ENCODE measurements around a stretch of chrX.

- RRBS, result no CpG with 5 or more reads among the region's 2 CpGs
Measured at GRCh38 chrX:6891442-6891895, 256.0 kb upstream of the STS start.

GRCh38 chrX:7117580-7117995 is 29.9 kb upstream of the STS start:
- RRBS, result no CpG with 5 or more reads among the region's 3 CpGs

GRCh38 chrX:7159858-7160061 is 11.8 kb upstream of the PUDP start:
- RRBS, result no CpG with 5 or more reads among the region's 4 CpGs

DNA sequence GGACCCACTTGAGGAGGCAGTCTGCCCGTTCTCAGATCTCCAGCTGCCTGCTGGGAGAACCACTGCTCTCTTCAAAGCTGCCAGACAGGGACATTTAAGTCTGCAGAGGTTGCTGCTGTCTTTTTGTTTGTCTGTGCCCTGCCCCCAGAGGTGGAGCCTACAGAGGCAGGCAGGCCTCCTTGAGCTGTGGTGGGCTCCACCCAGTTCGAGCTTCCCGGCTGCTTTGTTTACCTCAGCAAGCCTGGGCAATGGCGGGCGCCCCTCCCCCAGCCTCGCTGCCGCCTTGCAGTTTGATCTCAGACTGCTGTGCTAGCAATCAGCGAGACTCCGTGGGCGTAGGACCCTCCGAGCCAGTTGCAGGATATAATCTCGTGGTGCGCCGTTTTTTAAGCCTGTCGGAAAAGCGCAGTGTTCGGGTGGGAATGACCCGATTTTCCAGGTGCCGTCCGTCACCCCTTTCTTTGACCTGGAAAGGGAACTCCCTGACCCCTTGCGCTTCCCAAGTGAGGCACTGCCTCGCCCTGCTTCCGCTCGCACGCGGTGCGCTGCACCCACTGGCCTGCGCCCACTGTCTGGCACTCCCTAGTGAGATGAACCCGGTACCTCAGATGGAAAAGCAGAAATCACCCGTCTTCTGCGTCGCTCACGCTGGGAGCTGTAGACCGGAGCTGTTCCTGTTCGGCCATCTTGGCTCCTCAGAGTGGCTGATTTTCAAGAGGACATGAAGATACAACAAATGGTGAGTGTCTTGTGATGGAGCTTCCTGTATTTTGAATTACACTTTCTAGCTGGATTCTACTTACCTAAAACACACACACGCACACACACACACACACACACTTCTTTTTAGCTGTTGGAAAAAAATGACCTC is 249.7 kb upstream of the VCX start:
- RRBS, result no CpG with 5 or more reads among the region's 36 CpGs

- RRBS, result no CpG with 5 or more reads among the region's 1 CpG
Measured at GRCh38 chrX:7831350-7831573, 11.7 kb upstream of the VCX start.

DNA sequence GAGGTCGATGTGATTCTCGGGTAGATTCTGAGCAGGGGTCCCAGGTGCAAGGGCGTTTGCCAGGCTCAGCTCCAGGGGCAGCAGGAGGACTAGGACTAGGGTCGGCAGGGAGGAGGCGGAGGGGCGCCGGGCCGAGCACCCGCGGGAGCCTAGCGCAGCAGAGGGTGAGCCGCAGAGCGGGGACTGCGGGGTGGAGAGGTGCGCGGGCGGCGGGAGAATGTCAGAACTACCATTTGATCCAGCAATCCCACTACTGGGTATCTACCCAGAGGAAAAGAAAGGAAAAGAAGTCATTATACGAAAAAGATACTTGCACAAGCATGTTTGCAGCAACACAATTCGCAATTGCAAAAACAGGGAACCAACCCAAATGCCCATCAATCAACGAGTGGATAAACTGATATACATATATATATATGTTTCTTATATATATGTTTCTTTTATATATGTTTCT is 16.8 kb downstream of the FAM9A start:
- RRBS, result no CpG with 5 or more reads among the region's 21 CpGs

DNA sequence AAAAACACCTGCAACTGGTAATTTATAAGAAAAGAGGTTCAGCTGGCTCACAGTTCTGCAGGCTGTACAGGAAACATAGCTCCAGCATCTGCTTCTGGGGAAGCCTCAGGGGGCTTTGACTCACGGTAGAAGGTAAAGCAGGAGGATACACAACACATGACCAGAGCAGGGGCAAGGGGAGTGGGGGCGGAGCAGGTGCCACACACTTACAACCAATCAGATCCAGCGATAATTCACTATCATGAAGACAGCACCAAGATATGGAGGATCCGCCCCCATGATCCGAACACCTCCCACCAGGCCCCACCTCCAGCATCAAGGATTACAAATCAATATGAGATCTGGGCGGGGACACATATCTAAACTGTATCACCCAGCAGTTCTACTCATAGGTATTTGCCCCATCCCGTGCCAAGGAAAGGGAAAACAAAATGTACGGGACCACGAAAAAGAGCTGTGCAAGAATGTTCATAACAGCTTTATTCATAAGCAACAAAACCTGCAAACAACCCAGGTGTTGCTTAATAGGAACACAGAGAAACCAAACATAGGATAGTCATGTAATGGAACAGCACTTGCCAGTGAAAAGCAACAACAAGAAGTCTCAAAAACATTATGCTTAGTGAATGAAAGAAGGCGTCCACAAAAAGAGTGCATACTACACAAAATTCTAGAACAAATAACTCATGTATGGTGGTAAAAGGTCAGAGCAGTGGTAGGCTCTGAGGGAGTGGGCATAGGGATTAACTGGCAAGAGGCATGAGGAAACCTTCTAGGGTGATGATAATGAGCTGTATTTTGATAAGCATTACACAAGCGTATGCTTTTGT is 130.8 kb upstream of the FAM9B start:
- RRBS, result no CpG with 5 or more reads among the region's 11 CpGs

DNA sequence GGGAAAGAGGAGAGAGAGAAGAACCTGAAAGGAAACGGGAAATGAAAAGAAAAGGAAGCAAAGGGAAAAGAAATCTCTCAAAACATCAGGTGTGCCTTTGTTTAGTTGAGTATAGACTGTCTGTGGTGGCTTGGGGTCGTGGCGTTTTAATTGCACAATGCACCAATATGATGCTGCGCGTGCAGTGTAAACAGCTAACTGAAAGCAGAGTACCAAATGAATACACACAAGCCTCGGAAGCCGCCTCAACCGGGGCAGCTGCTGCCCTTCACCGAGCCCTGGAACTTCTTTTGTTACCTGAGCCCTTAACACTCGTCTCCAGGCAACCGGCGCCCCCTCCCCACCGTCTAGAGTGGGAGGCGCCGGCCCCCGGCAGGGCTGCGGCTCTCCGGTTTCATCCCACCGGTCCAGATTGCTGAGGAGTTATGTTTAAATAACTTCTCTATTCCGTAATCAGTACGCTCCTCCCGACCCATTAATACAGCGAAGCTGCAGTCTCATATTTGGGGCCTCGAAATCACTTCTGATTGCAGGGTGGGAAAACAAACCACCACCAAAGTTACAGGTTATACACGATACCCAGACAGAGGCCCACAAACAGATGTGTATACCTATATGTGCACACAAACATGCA is 173.2 kb upstream of the TBL1X start:
- RRBS, result 93% methylated on average over 7 of the region's 25 CpGs

DNA sequence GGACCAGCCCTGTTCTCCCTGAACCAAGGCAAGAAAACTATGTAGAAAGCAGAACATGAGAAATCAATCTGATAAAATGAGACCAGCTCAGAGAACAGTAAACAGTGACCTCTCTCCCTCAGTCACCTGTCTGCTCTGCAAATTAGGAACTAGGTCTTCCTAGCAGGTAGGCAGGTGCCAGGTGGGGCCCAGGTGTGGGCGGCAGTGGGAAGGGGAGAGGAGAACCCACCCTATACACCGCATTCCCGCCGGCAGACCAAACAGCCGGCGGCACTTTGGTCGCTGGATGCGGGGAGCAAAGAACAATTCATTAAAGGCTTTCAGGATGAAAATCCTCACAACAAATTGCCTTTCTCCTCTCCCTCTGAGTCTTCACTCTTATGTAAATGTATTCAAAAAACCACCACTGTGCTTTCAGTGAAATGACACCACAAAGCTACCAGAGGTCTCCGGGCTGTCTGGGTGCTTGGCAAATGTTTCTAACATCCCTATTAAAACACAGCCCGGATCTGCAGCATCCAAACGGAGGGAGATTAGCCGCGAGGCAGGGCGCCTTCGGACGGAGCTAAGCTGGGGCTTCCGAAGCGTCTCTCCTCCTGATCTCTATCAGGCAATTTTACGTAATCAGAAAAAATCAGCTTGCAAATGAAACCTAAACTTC is 171.9 kb upstream of the TBL1X start:
- RRBS, result no CpG with 5 or more reads among the region's 19 CpGs

GRCh38 chrX:9336334-9336641 is 128.6 kb upstream of the TBL1X start:
- RRBS, result no CpG with 5 or more reads among the region's 1 CpG

- RRBS, result no CpG with 5 or more reads among the region's 16 CpGs
Measured at GRCh38 chrX:9661546-9662545, 103.8 kb downstream of the GPR143 start.

- RRBS, result 90% methylated on average over 16 of the region's 39 CpGs
Measured at GRCh38 chrX:9786795-9787375, 656 bp downstream of the SHROOM2 start.

GRCh38 chrX:10010683-10011539 is 43.8 kb downstream of the CLDN34 start:
- RRBS, result no CpG with 5 or more reads among the region's 11 CpGs

DNA sequence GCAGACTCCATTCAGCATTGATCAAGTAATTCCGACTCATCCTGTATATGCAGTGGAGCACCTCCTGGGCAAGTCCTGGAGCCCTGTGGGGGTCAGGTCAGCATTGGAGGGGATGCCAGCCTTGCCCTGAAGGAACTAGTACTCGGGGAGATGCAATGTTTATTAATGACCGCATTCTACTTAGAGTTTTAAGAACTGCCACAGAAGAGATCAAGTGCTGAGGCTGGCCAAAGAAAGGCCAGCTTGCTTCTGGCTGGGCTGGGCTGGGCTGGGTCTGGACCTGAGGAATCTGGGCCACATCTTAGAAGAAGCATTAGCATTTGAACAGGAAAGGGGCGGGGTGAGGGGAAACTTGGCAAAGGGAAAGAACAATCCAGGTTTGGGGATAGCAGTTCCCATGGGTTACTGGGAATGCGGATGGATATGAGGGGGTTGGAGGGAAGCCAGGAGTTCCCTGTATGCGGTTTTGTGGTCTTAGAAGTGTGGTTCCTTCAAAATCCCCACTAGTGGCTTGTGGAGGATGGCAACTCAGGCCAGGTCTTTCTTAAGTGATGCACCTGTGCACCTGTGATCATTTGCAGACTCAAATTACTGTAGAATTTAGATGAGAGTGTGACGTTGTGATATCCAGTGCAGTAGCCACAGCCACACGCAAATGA is 83.3 kb downstream of the CLDN34 start:
- RRBS, result no CpG with 5 or more reads among the region's 8 CpGs

GRCh38 chrX:10122349-10122857 is 34.4 kb upstream of the CLCN4 start:
- RRBS, result no CpG with 5 or more reads among the region's 16 CpGs

- RRBS, result no CpG with 5 or more reads among the region's 27 CpGs
Measured at GRCh38 chrX:10125932-10126394, 30.8 kb upstream of the CLCN4 start.

DNA sequence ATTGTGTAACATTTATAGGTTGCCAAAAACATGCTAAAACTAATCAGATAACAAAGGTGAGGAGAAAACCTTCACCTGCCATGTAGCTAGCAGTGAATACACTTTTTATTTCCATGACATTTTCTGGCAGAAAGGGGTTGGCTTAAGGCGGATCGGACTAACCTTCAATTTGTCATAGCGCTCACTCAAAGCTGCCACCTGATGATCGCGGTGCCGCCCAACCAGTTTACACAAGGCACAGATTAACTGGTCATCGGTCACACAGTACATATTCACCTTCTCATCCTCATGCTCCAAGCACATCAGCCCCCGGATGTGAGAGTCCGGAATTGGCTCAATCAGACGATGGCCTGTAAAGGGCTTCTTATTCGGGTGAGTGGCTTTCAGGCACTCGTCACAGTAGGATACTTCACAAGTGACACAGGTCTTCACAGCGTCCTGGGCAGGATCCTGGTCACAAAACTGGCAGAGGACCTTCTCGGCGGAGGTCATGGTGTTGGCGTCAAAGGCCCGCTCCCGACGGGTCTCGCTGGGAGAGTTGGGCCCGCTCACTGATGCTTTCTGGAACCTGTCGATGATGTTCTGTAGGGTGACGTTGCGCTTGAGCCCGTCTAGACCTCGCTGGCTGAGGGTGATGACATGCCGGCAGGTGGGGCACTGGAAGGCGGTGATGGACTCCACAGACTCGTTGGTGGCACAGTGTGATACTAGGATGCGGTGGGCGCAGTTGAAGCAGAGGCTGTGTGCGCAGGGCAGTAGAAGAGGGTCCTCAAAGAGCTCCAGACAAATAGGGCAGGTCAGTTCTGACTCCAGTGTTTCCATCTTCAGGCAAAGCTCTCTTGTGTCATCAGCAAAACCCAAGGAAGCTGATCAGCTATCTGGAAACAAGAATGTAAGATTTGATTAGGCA is 53.4 kb downstream of the MID1 start:
- RRBS, result no CpG with 5 or more reads among the region's 32 CpGs

- RRBS, result no CpG with 5 or more reads among the region's 12 CpGs
Measured at GRCh38 chrX:12950588-12951448, 24.1 kb upstream of the TMSB4X start.

GRCh38 chrX:12975451-12975885 is 558 bp downstream of the TMSB4X start:
- RRBS, result 1% methylated on average over 19 of the region's 38 CpGs